IMR-90 (cell line): ENCODE measurements around the gene SMIM21.

- RRBS, result no CpG with 5 or more reads among the region's 8 CpGs
CAGE:
- cytosol, long polyA plus RNA, result no peak
- long polyA plus RNA, result no peak
- nucleus, long polyA plus RNA, result no peak
Observed at GRCh38 chr18:75427429-75428065, at the start of gene SMIM21. Gene SMIM21 (minus strand): TSS chr18:75427703.

- RRBS, result no CpG with 5 or more reads among the region's 2 CpGs
CAGE:
- cytosol, long polyA plus RNA, result no peak
- long polyA plus RNA, result no peak
- nucleus, long polyA plus RNA, result no peak
Observed at GRCh38 chr18:75674789-75675165, 247.3 kb upstream of the SMIM21 start.

GRCh38 chr18:76358520-76359440 lies 136.3 kb downstream of the ZNF516 start:
- RRBS, result 78% methylated on average over 3 of the region's 13 CpGs
CAGE:
- cytosol, long polyA plus RNA, result no peak
- long polyA plus RNA, result no peak
- nucleus, long polyA plus RNA, result no peak

DNA sequence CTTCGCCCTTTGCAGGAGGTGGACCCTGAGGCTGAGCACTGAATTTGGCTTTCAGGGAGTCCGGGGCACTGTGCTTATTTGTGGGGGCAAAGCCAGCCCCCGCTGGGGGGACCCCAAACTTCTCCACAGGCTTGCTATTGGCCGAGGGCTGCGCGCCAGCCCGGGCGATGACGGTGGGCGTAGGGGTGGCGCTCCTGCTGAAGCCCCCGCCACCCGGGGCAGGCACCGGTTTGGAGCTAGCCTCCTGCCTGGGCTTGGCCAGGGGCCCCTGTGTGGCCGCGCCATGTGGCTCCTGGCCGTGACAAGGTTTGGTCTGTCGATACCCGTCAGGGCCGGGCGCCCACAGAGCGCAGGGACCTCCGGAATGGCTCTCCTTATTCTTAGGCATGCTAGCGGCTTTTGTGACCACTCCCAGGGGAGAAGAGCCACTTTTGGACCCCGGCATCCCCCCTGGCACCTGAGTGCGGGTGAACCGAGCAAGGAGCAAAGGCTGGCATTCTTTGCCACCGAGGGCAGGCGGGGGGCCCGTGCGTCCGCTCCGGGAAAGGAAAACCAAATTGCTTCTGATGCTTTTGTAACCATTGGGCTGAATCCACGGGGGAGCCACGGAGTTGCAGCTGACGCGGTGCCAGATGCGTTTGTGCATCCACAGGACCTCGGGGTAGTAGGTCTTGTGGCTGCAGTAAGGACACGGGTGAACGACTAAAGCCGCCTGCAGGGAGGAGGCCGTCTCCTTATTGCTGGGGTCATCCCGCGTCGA lies 115.7 kb downstream of the ZNF516 start:
- RRBS, result 98% methylated on average over 22 of the region's 46 CpGs
CAGE:
- cytosol, long polyA plus RNA, result no peak
- long polyA plus RNA, result no peak
- nucleus, long polyA plus RNA, result no peak

DNA sequence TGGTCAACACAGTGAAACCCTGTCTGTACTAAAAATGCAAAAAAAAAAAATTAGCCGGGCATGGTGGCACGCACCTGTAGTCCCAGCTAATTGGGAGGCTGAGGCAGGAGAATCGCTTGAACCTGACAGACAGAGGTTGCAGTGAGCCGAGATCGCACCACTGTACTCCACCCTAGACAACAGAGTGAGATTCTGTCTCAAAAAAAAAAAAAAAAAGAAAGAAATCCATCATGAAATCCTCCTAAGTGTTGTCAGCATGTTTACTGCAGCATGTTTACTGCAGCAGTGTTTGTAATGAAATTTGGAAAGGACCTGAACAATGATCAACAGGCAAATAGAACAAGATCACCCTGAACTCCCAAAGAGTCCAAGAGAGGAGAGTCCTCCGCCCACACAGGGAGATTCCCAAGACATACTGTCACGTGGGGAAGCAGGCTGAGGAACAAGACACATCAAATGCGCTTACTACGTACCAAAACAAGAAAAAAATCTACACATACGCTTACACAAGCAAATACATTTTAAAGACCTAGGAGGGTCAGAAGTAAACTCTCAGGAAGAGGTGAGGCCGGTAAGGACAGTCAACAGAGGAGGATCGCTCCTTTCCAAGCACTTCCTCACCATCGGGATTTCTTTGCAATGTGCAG lies 66.7 kb downstream of the ZNF516 start:
- RRBS, result no CpG with 5 or more reads among the region's 13 CpGs
CAGE:
- cytosol, long polyA plus RNA, result no peak
- long polyA plus RNA, result no peak
- nucleus, long polyA plus RNA, result no peak

DNA sequence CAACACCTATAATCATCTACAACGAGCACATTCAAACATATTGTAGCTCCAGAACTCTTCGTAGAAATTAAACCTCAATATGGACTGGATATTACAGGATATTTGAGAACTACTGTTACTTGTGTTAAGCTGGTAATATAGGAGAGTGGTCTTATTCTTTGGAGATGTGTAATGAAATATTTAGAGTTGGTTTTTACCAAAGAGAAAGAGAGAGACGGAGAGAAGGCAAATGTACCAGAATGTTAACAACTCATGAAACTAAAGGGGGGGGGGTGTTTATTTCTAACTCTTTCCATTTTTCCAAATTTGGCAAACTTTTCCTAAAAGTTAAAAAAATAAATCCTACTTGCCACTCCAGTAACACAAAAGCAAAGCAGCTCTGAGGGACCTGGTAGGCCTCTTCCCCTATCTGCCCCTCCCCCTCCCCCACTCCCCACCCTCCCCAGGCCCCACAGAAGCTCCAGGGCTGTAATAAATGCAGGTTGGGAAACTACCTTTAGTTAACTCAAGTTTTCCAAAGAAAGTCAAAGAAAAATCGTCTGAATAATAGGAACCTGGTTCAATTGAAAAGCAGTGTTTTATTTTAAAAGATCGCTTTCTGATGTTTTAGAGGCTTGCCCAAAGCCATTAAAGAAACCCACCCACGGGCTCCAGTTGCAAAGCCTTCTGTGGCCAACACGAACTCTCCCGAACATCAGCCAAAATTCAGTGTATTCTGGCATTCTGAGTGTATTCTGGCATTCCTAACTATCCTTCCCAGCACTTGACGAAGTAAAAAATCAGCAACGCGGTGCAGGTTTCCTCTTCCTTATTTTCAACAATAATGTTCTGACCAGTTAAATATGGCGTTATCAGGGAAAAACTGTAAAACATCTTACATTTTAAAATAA lies 44.9 kb downstream of the ZNF516 start:
- RRBS, result no CpG with 5 or more reads among the region's 12 CpGs
CAGE:
- cytosol, long polyA plus RNA, result no peak
- long polyA plus RNA, result no peak
- nucleus, long polyA plus RNA, result no peak

- RRBS, result 2% methylated on average over 13 of the region's 36 CpGs
CAGE:
- cytosol, long polyA plus RNA, result no peak
- long polyA plus RNA, result no peak
- nucleus, long polyA plus RNA, result no peak
Observed at GRCh38 chr18:76495422-76496031, 485 bp upstream of the ZNF516 start.

- RRBS, result no CpG with 5 or more reads among the region's 13 CpGs
CAGE:
- cytosol, long polyA plus RNA, result no peak
- long polyA plus RNA, result no peak
- nucleus, long polyA plus RNA, result no peak
Observed at GRCh38 chr18:76517889-76518554, 23.0 kb upstream of the ZNF516 start.

- RRBS, result 93% methylated on average over 5 of the region's 27 CpGs
CAGE:
- cytosol, long polyA plus RNA, result no peak
- long polyA plus RNA, result no peak
- nucleus, long polyA plus RNA, result no peak
Observed at GRCh38 chr18:76521706-76522785, 27.0 kb upstream of the ZNF516 start.

- RRBS, result no CpG with 5 or more reads among the region's 15 CpGs
CAGE:
- cytosol, long polyA plus RNA, result no peak
- long polyA plus RNA, result no peak
- nucleus, long polyA plus RNA, result no peak
Observed at GRCh38 chr18:76559239-76559624, 64.2 kb upstream of the ZNF516 start.

DNA sequence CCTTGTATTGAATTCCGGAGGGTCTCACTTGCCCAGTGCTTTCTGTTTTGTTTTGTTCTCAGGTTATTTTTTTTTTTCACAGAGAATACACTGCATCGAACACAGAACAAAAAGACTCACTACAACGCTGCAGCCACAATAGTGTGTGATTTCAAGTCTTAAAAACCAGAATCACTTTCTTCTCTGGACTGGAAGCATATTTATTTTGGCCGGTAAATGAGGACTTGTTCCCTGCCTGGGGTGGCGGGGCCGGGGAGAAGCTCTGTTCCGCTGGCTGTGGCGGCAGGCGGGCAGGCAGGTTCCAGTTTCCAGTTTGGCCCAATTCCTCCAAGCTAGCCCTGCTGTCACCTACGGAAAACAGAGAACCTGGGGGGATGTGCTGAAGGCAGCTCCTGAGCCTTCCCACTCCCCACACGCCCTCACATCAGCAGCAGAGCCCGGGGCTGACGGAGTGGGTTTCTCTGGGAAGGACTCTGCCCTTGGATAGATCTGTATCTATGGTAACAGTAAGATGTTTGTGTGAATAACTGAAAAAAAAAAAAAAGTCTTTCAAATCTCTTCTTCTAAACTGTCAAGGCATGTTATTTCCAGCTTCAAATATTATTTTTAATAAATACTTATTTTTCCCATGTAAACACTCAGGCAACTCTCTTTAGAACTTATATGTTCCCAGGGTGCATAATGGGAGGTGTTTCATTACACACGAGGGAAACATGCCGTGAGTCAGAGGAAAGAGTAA lies 115.9 kb upstream of the ZNF516 start:
- RRBS, result 40% methylated on average over 3 of the region's 15 CpGs
CAGE:
- cytosol, long polyA plus RNA, result no peak
- long polyA plus RNA, result no peak
- nucleus, long polyA plus RNA, result no peak

DNA sequence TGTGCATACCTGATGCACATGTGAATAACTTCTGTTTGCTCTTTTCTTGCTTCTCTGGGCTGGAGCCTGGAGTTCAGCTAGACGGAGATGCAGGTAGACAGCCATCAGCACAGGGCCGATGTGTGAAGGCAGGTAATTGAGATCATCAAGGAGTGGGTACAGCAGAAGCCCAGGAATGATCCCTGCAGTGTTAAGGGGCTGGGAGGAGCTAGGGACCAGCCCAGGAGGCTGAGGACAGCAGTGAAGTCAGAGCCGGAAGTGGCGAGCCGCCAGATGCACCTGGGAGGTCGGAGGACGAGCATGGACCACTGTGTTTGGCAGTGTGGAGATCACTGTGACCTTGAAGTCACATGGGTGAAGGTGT lies 6.3 kb upstream of the ZNF236 start:
- RRBS, result no CpG with 5 or more reads among the region's 7 CpGs
CAGE:
- cytosol, long polyA plus RNA, result no peak
- long polyA plus RNA, result no peak
- nucleus, long polyA plus RNA, result no peak

DNA sequence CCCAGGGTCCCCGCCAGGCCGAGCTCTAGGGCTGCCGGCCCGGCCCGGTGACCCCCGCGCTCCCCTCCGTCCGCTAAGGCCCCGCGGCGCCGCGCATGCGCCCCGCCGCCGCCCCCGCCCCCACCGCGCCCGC lies 288 bp upstream of the ZNF236 start:
- RRBS, result under 1% methylated on average over 3 of the region's 22 CpGs
CAGE:
- cytosol, long polyA plus RNA, result no peak
- long polyA plus RNA, result no peak
- nucleus, long polyA plus RNA, result no peak

GRCh38 chr18:77055306-77056262 lies 77.0 kb downstream of the MBP start:
- RRBS, result 86% methylated on average over 2 of the region's 14 CpGs
CAGE:
- cytosol, long polyA plus RNA, result no peak
- long polyA plus RNA, result no peak
- nucleus, long polyA plus RNA, result no peak

GRCh38 chr18:77103978-77104632 lies 28.5 kb downstream of the MBP start:
- RRBS, result no CpG with 5 or more reads among the region's 13 CpGs
CAGE:
- cytosol, long polyA plus RNA, result no peak
- long polyA plus RNA, result no peak
- nucleus, long polyA plus RNA, result no peak

DNA sequence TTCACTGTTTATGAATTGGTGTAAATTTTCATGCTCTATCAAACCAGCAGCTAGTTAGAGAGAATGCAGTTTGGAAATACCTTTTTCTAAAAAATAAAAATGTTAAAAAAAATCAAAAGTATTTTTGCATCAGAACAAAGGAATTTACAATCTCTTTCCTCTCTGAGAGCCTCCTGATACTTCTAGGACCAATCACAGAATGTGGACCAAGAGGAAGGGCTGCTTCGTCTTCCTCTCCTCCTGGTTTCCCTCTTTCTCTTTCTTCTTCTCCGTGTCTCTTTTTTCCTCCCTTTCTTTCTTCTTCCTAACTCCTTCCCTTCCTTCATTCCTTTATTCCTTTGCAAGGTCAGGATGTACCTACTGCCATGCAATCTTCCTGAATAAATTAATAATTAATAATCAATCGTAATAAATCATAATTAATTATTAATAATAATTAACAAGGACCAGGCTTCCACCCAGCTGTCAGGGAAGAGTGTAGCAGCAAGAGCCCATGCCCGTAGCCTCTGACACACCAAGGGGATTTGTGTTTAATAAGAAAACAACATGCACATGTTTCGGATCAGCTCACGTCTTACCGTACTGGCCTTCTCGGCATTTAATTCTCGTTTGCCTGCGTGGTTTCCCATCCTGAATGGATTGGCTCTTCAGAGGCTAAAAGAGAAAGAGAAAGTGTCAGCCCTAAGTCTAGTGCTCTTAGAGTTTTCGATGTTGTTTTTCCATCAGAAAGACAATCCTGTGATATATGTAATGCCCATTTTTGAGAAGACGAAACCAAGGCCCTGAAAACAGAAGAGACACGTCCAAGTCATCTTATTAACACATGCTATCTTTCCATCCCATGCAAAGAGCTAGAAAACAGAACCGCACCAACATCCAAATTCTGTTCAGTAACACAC lies 27.7 kb downstream of the MBP start:
- RRBS, result no CpG with 5 or more reads among the region's 14 CpGs
CAGE:
- cytosol, long polyA plus RNA, result no peak
- long polyA plus RNA, result no peak
- nucleus, long polyA plus RNA, result no peak

- RRBS, result no CpG with 5 or more reads among the region's 46 CpGs
CAGE:
- cytosol, long polyA plus RNA, result no peak
- long polyA plus RNA, result no peak
- nucleus, long polyA plus RNA, result no peak
Observed at GRCh38 chr18:77111861-77112846, 20.4 kb downstream of the MBP start.

- RRBS, result no CpG with 5 or more reads among the region's 10 CpGs
CAGE:
- cytosol, long polyA plus RNA, result no peak
- long polyA plus RNA, result no peak
- nucleus, long polyA plus RNA, result no peak
Observed at GRCh38 chr18:77207269-77207840, 42.3 kb upstream of the GALR1 start.

- RRBS, result no CpG with 5 or more reads among the region's 8 CpGs
CAGE:
- cytosol, long polyA plus RNA, result no peak
- long polyA plus RNA, result no peak
- nucleus, long polyA plus RNA, result no peak
Observed at GRCh38 chr18:78406646-78406977, 573.0 kb upstream of the SALL3 start.

GRCh38 chr18:78542979-78543505 lies 436.6 kb upstream of the SALL3 start:
- RRBS, result no CpG with 5 or more reads among the region's 8 CpGs
CAGE:
- cytosol, long polyA plus RNA, result no peak
- long polyA plus RNA, result no peak
- nucleus, long polyA plus RNA, result no peak